ENCODE measurements around the gene GDF7.

- RRBS = no CpG with 5 or more reads among the region's 9 CpGs
Measured at GRCh38 chr2:20450138-20451142, 3.6 kb downstream of the RHOB start.

GRCh38 chr2:20501172-20501432, 54.2 kb downstream of the RHOB start:
- RRBS = no CpG with 5 or more reads among the region's 5 CpGs

GRCh38 chr2:20501433-20501710, 54.5 kb downstream of the RHOB start:
- RRBS = no CpG with 5 or more reads among the region's 5 CpGs

DNA sequence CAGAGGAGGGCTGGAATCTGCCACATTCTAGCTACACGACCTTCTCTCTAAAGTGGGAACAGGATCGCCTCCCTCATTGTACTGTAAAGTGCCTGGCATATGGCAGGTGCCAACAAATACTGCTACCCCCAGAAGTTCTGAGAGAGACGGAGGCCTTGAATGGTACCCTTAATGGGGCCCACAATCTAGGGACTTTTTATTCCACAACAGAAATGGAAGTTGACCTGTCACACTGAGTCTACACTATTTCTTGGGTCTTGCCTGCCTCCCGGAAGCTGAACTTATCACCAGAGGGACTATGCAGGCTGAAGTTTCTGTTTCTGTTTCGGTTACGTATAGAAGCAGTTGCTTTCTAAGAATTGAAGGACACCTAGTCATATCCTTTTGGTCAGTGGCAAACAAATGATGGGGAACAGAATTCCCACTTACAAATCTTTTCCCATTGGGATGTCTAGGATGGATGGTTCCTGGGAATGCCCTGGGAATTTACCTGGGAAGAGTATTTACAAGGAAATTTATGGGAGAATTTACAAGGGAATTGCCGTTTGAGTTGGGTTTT, 74.3 kb downstream of the HS1BP3 start:
- RRBS = no CpG with 5 or more reads among the region's 7 CpGs

GRCh38 chr2:20599888-20600608, 50.9 kb downstream of the HS1BP3 start:
- RRBS = no CpG with 5 or more reads among the region's 13 CpGs

GRCh38 chr2:20606445-20606812, 44.5 kb downstream of the HS1BP3 start:
- RRBS = no CpG with 5 or more reads among the region's 6 CpGs

DNA sequence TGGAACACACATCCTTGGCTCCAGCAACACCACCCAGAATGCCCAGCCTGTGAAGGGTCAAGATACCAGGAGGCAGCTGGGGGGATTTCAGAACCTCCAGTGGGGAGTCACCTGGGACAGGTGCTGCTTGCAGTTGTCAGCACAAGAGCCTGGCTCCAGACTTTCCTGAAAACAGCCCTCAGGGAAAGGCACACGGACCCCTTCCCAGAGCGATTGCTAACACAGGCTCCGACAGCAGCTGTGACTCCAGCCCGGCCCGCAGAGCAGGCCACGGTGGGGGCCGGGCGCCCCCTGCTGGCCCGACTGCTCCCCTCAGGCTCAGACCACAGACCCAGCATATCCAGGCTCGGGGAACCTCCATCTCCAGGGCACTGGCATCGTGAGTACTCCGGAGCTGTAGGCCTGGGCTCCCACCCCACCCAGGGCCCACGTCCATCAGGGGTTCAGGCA, 8.6 kb downstream of the HS1BP3 start:
- RRBS = 0% methylated on average over 5 of the region's 13 CpGs

- RRBS = no CpG with 5 or more reads among the region's 4 CpGs
Measured at GRCh38 chr2:20648221-20648593, 2.7 kb downstream of the HS1BP3 start.

DNA sequence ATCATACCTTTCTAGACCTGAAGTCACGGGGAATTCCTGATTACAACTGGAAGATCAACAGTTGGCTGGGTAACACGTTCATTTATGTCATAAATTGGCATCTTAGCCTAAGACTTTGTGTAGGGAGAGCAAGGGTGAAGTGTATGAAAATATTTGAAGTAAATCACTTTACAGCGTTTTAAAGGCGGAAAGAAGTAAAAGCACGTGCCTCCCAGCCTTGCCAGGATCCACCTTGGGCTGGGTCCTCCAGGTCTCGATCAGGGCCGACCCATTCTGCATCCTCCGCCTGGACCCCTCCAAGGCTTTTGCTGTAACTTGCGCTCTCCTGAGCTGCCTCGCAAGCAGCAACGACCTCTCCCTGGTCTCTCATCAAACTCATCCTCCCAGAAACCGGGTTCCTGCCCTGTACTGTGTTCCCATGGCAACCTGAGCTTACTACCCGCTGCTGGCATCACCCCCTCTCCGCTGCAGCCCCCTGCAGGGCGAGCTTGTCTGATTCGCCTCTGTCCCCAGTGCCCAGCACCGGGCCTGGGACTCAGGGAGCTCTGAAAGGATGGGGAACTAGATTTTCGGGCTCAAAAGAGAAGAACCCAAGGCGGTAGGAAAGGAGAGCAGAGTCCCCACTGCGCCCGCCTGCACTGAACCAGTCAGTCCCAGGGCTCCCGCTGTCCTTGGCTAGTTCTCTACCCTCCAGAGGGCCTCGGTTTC, 611 bp downstream of the HS1BP3 start:
- RRBS = no CpG with 5 or more reads among the region's 23 CpGs

DNA sequence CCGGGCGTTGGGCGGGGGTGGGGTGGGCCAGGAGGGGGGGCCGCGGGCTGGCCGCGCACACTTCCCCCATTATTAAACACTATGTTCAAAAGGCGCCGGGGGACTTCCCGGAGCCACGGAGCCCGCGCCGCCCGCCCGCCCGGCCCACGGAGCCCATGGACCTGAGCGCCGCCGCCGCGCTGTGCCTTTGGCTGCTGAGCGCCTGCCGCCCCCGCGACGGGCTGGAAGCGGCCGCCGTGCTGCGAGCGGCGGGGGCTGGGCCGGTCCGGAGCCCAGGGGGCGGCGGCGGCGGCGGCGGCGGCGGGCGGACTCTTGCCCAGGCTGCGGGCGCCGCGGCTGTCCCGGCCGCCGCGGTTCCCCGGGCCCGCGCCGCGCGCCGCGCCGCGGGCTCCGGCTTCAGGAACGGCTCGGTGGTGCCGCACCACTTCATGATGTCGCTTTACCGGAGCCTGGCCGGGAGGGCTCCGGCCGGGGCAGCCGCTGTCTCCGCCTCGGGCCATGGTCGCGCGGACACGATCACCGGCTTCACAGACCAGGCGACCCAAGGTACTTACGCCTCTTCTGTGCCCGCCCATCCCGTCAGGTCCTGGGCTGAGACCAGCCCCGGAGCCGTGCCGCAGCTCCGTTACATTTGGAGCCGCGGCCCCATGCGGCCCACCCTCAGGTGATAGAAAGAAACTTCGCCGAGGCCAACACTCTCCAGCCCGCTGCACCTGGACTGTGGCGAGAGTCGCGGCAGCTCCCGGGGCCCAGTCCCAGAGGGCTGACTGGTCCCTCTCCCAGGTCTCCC, at the start of gene GDF7:
Gene GDF7, plus strand, starts transcription at position 60 of the 790 bp plus-strand sequence.
- RRBS = 1% methylated on average over 30 of the region's 98 CpGs

DNA sequence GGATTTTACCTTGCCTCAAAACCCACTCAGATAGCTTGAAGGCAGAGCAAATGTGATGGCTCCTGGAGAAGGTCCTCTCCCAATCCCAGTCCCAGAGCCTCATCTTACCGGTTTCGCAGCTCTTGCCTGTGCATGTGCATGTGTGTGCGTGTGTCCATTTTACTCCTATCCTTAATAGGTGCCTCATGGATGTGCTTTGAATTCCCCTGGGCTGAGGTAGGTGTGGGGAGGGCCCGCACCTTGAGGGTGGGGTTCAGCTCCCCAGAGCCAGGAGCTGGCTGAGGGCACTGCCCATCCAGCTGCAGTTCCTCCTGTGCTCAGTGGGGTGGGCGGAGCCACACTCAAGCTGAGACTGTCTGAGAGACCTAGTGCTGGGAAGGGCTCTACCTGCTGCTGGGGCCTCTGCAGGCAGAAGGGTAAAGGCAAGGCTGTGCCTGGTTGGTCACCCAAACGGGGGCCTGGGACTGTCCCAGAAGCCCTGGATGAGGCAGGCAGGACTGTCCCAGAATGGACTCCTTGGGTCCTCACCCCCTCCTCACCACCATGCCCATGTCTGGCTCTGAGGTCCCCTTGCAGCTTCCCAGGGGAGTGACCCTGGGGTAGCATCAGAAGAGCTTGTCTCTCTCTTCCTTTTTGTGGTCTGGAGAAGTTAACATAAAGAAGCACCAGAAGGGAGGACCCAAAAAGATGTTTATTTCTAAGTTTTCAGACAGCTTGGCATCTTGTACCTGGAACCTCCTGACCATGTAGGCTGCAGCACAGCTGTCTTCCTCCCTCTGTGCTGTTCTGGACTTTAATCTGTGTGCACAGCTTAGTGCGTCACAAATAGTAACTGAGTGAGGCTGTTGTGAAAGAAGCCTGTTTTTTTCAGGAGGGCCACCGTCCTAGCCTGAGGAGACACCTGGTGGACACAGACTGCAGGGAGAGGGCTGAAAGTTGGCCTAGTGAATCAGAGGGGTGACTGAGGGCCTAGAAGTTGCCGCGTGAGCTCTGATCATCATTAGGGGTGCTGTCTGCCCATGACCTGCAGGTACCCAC, 9.0 kb downstream of the GDF7 start:
- RRBS = no CpG with 5 or more reads among the region's 10 CpGs

- RRBS = no CpG with 5 or more reads among the region's 6 CpGs
Measured at GRCh38 chr2:21006696-21007197, 37.1 kb downstream of the APOB start.

DNA sequence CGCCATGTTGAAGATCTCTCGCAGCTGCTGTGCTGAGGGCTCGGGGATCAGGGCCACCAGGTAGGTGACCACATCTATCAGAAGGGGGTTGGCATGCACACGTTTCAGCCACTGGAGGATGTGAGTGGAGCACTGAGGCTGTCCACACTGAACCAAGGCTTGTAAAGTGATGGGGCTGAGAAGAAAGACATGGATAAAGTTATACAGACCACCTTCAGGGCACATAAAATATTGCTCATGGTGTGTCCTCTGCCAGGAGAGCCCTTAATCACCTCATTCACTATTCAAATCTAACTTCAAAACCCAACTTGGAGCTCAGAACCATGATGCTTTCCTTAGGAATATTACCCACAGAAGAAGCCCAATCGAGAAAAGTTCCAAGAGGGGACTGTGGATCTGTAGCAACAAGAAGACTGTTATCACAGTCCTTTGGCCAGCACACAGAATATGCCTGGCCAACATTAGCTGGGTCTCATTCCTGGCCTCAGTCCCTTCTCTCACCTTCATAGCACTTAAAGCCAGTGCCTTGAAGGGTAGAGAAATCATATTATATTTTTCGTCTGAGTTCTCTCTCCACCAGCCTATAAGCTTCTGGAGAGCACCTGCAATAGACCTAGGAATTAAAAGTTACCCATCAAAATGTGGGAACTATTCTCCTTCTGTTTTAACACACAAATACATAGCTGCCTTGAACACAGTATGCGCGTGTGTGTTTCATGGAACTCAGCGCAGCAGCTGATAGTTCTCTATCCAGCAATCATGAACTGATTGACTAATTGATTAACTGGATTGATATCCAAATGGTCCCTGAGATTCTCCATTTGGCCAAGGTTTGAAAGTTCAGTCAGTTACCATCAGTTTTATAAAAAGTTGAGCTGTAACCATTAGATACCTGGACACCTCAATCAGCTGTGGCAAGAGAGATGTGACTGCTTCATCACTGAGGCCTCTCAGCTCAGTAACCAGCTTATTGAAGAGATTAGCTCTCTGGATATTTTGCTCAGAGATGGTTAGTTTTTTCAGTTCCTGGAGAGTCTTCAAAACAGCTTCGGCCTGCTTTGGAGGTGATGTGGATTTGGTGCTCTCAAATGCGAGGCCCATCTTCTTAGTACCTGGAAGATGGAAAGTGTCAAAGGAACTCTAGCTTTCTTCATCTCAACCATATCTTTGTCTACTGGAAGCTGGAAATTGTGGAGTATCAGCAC, 11.1 kb downstream of the APOB start:
- RRBS = no CpG with 5 or more reads among the region's 11 CpGs

- RRBS = no CpG with 5 or more reads among the region's 9 CpGs
Measured at GRCh38 chr2:21097092-21097652, 26.6 kb upstream of the TDRD15 start.

- RRBS = no CpG with 5 or more reads among the region's 4 CpGs
Measured at GRCh38 chr2:21423040-21423291, 299.2 kb downstream of the TDRD15 start.

GRCh38 chr2:21603775-21604030, 479.9 kb downstream of the TDRD15 start:
- RRBS = no CpG with 5 or more reads among the region's 2 CpGs

DNA sequence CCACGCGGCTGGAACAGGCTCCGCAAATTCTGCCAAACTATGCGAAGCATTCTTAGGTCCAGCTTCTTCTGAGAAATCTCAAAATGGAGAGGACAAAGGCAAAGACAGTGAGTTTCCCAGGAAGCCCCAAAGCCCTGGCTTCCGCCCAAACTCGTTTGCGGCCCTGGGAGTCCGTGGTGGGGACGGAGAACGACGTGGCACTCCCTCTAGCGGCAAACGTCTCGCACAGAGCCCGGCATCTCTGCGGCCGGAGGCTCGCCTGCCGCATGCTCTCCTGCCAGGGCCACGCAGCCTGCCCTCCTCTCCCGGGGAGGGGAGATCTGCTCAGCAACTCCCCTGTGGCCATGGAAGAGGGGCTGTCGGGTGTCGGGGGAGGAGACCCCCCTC, 33.5 kb upstream of the KLHL29 start:
- RRBS = 2% methylated on average over 7 of the region's 23 CpGs

- RRBS = 100% methylated on average over 1 of the region's 9 CpGs
Measured at GRCh38 chr2:23380294-23381066, 4.5 kb upstream of the KLHL29 start.

GRCh38 chr2:23386331-23387626, 1.8 kb downstream of the KLHL29 start:
- RRBS = 1% methylated on average over 12 of the region's 101 CpGs

DNA sequence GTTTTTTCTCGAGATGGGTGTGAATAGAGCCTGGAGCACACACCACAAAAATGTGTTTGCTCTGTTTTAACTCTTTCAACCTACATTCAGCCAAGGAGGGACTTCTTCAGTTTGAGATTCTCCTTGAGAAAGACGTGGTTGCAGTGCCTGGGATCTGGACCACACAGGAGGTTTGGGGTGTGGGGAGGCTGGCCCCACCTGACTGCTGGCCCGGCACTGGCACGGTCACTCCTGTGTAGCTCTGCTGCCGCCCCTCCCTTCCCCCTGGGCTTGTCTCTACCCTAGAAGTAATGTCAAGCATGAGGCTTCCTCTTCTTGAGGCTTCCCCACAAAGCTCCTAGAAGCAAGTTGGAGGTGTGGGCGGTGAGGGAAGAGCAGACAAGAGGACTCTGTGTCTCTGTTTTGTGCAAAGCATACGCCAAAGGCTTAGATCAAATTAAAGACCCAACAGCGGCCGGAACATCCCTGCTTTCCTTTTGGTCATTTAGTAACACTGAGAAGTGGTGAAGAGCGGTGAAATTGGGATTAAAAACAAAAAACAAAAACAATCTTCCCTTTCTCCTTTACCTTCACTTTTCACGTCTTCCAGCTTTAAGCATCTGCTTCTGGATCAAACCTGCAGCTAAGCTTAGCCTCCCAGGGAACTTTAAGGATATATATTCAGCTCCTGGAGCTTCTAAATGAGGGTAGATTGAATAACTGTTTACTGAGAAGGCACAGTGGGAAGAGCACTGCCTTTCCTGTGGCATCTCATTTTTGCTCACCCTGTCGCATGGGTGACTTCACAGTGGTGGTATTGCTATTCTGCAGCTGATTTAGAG, 8.9 kb downstream of the KLHL29 start:
- RRBS = no CpG with 5 or more reads among the region's 12 CpGs